Thyroid gland (tissue), 7 donors: ENCODE measurements around the genes SULT1A4, KIF22 and MAZ.

DNA sequence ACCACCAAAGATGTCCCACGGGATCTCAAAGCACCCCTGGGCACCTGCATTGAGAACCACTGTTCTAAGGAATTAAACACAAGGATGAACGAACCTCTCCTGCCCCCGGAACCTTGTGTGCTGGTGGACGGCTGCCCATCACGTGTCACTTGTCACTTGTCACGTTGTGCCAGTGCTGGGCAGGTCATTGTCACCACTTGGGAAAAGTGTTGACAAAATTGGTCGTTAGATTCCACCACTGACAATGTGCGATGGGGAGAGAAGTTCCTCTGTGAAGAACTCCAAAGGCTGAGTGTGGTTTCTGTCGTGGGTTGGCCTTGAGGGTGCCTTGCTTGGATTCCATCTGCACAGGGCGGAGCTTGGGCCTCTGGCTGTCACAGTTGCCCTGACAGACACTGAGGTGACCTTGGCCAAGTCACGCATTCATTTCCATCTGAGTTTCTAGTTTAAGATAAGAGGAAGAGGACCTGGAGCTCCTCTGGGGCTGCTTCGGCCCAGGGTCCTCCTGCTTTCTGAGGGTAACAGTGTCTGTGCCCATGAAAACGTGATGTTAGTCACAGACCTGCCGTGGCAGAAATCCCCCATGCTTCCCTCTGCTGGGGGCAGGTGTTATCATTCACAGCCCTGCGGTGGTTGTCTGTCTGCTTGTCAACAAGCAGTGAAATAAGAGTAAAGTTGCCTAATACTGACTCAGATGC lies 133.5 kb downstream of the LAT start:
- PRO-cap, 2 experiments: no peak in any of the 2 experiments
- RAMPAGE, long total RNA, 5 experiments: no peak in any of the 5 experiments

GRCh38 chr16:29132163-29133041 lies 147.6 kb downstream of the LAT start:
- PRO-cap, 2 experiments: no peak in any of the 2 experiments
- RAMPAGE, long total RNA, 5 experiments: no peak in any of the 5 experiments

DNA sequence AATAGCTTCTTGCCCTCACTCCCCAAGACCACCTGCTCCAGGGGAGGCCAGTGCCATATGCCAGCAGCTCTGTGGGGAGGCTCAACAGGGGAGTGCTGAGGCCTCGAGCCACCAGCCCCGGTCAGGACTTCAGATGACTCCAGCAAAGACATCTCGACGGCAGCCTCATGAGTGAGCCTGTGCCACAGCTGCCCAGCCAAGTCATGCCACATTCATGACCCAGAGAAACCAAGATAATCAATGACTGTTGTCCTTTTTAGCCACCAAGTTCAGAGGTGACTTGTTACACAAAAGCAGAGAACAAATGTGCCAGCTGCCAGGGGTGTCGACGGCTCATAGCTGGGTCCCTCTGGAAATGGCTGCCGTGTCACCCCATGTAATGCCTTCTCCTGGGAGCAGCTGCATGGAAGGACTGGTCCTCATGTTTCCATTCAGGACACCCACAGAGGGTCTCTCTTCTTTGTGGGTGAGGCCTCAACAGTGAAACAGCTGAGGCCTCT lies 162.2 kb downstream of the LAT start:
- PRO-cap, 2 experiments: no peak in any of the 2 experiments
- RAMPAGE, long total RNA, 5 experiments: no peak in any of the 5 experiments

DNA sequence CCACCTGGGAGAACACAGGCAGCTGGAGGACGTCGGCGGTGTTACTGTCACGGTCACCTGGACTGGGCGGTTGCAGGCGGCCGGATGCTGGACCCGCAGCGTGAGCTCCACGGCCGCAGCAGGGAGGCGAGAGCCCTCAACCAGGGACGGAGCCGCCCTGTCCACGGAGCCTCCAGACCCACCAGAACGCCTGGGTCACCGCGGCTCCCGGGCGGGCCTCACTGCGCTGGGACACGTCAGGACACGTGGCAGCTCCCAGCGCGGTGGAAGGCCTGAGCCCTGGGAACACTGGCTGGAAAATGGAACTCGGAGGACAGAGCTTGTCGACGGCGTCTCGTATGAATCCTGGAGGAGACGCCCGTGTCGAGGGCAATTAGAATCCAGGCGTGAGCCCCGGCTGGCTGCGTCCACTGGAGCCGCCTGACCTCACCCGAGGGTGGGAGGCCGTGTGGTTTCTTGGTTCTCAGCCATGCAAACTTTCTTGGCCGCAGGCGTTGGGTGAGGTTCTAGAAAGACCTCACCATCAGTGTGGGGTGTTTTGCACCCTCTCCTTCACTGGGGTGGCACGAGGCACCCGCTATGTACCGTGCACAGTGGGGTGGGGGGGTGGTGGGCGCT lies 173.9 kb downstream of the LAT start:
- PRO-cap, 2 experiments: peak in 1 of 2 experiments; most common minus-strand start position 347 of the sequence (in 1)
- RAMPAGE, long total RNA, 5 experiments: no peak in any of the 5 experiments

- PRO-cap, 2 experiments: no peak in any of the 2 experiments
- RAMPAGE, long total RNA, 5 experiments: no peak in any of the 5 experiments
Observed at GRCh38 chr16:29173672-29174339, 189.0 kb downstream of the LAT start.

DNA sequence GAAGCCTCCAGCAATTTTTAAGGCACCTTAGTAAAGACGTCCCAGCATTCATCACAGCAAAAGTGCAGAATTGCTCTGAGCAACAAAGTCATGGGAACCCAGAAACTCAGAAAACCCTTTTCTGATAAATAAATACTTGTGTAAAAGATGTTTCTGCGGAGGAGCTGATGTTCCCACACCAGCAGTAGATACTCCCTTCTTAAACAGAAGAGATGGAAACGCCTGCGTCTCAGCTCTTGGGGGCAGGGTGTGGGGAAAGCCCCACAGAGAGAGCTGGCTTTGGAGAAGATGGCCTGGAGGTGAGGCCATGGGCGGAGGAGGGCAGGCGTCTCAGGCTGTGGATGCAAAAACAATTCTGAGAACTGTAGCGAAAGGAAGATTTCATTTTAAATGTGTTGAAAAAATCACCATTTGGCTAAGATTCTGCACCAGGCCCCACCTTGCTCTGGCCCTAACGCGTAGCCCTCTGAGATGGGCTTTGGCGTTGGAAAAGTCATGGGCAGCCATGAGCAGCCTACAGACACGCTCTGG lies 201.0 kb downstream of the LAT start:
- PRO-cap, 2 experiments: no peak in any of the 2 experiments
- RAMPAGE, long total RNA, 5 experiments: no peak in any of the 5 experiments

DNA sequence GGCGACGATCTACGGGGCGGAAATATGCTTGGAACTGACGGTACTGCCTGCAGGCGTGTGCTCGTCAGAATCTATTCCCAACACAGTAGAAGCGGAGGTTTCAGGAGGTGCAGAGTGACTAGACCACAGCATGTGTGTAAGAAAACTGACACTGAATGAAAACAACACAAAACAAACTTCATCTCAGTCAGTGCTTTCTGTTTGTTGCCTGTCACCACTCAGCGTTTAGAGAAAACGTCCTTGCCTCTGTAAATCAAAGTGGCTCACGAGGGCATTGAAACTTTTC lies 210.3 kb downstream of the LAT start:
- PRO-cap, 2 experiments: no peak in any of the 2 experiments
- RAMPAGE, long total RNA, 5 experiments: no peak in any of the 5 experiments

DNA sequence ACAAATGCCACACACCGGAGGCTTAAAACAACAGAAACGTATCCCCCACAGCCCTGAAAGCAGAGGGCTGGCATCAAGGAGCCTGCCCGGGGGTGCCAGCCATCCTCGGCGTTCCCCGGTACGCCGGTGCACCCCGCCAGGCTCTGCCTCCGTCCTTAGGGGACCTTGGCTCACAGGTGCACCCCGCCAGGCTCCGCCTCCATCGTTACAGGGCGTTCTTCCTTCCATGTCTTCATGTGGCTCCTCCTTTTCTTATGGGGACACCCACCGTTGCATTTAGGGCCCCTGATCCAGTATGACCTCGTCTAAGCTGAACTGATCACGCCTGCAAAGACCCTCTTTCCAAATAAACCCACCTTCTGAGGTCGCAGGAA lies 151.5 kb downstream of the NPIPB11 start:
- PRO-cap, 2 experiments: no peak in any of the 2 experiments
- RAMPAGE, long total RNA, 5 experiments: no peak in any of the 5 experiments

DNA sequence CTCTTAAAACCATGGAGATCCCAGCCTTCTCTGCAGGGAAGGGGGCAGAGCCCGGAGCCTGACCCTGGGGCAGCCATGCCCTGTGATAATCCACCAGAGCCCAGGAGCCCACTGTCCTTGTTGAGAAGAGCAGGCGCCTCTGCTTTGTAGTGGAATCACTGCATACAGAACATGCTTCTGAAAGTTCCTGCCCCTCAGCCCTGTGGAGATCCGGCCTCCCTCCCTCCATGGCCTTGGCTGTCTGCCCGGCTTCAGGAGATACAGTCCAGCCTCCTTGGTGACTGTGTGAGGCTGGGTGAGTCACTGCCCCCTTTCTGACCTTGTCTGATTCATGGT lies 141.3 kb downstream of the NPIPB11 start:
- PRO-cap, 2 experiments: peak in 1 of 2 experiments; most common minus-strand start position 119 of the sequence (in 1)
- RAMPAGE, long total RNA, 5 experiments: no peak in any of the 5 experiments

- PRO-cap, 2 experiments: no peak in any of the 2 experiments
- RAMPAGE, long total RNA, 5 experiments: no peak in any of the 5 experiments
Observed at GRCh38 chr16:29273493-29273950, 133.0 kb downstream of the NPIPB11 start.

GRCh38 chr16:29318457-29318800 lies 88.1 kb downstream of the NPIPB11 start:
- PRO-cap, 2 experiments: no peak in any of the 2 experiments
- RAMPAGE, long total RNA, 5 experiments: no peak in any of the 5 experiments

DNA sequence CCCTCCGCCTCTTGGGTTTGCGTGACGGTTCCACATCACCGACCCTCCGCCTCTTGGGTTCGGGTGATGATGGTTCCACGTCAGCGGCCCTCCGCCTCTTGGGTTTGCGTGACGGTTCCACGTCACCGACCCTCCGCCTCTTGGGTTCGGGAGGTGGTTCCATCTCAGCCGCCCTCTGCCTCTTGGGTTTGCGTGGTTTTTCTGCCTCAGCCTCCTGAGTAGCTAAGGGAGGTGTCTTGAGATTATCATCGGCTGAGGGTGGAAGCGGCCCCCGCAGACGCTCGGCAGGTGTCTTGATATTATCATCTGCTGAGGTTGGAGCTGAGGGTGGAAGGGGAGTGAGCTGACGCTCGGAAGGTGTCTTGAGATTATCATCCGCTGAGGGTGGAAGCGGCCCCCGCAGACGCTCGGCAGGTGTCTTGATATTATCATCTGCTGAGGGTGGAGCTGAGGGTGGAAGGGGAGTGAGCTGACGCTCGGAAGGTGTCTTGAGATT lies 25.0 kb downstream of the NPIPB11 start:
- PRO-cap, 2 experiments: no peak in any of the 2 experiments
- RAMPAGE, long total RNA, 5 experiments: no peak in any of the 5 experiments

DNA sequence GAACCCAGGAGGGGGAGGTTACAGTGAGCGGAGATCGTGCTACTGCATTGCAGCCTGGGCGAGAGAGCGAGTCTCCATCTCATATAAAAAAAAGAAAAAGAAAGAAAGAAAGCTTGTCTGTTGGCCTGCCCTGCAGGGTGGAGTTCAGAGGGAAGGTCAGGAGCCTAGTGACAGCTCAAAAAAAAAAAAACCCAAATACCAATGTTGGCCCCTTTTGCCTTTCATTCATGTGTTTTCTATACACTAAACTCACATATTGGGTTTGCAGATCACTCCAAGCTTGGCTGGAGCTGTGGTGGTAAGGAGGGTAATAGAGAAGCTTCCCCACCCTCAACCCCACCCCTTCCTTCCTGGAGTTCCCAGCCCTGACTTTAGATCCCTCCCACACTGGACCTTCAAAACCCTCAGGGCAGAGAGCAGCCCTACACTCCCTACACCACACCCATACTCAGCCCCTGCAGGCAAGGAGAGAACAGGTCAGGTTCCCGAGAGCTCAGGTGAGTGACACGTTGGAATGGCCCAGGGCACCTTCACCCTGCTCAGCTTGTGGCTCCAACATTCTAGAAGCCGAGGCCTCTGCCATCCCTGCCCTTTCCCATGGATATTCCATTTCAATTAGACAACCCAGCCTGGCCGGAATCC lies at the start of gene SULT1A4:
Gene SULT1A4, plus strand, starts transcription at position 425 of the 642 bp plus-strand sequence.
- PRO-cap, 2 experiments: no peak in any of the 2 experiments
- RAMPAGE, long total RNA, 5 experiments: no peak in any of the 5 experiments

- PRO-cap, 2 experiments: no peak in any of the 2 experiments
- RAMPAGE, long total RNA, 5 experiments: no peak in any of the 5 experiments
Observed at GRCh38 chr16:29607527-29608162, 55.4 kb upstream of the SPN start.

DNA sequence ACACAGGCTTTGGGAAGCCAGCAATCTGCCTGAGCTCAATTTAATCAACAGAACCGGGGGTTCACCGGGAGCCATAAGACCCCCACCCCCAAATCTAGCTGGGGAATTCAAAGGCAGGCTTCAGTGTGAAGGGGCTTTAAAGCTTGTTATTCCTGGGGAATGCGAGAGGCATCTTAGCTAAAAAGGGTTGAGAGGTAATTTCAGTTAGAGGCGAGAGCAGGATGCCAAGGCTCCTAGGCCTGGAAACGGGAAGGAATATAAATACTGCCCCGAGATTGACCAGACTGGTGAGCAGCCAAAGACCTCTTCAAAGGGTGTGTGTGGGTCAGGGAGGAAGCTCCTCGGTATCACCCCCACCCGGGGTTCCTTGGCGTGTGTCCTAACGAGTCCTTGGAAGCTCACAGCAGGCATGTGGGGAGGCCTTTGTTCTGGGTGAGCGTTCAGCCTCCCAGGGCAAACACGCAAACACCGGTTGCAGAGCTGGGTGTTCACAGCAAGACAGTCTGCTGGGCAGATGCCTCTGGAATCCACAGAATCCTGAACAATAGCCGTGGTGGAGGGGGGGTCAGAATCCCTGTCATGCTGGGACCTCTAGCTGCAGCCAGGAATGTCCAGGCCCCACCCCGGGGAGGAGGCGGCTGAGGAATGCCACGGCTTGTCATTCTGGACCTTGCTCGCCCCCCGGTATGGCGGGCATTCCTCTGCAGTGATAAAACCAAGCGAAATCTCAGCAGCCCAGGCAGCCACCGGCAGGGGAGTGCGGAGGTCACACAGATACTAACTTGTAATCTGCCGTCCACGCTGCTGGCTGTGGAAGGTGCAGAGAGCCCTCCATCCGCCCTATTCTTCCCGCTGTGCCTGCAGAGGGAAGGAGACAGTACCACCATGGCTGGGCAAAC lies 48.4 kb upstream of the SPN start:
- PRO-cap, 2 experiments: no peak in any of the 2 experiments
- RAMPAGE, long total RNA, 5 experiments: no peak in any of the 5 experiments

GRCh38 chr16:29789855-29790878 lies at the start of gene KIF22:
TSS of gene KIF22 (plus strand) at chr16:29790751.
- PRO-cap, 2 experiments: peak in 2 of 2 experiments; most common plus-strand start chr16:29790228 (in 2); most common minus-strand start chr16:29790580 (in 2)
- RAMPAGE, long total RNA, 5 experiments: start-site peak on the plus strand in 5 of 5 experiments, at chr16:29790175-29790757 at its widest, 33 to 154 reads per replicate

DNA sequence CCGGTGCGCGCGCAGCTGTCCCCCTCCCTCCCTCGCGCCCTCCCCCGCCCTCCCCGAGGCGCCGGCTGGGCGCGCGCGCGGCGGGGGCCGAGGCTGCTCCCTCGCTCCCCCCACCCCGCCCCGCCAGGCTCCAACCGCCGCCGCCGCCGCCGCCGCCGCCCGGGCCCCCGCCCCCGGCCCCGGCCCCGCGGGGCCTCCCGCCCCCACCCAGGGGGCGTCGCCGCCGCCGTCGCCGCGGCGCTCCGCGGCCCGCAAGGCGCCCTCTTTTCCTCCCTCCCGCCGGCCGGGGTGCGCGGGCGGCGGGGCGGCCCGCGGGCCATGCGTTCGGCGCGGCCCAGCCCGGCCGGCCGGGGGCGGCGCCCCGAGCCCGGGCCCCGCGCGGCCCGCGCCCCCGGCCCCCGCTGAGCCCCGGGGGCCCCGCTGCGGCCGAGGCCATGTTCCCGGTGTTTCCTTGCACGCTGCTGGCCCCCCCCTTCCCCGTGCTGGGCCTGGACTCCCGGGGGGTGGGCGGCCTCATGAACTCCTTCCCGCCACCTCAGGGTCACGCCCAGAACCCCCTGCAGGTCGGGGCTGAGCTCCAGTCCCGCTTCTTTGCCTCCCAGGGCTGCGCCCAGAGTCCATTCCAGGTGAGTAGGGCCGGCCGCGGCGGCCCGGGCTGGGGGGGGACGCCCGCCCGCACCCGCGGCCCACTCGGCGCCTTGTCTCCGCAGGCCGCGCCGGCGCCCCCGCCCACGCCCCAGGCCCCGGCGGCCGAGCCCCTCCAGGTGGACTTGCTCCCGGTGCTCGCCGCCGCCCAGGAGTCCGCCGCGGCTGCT lies at the start of gene MAZ:
Gene MAZ, plus strand, starts transcription at position 262 of the 815 bp plus-strand sequence.
- PRO-cap, 2 experiments: peak in 2 of 2 experiments; most common plus-strand start position 56 of the sequence (in 2); most common minus-strand start position 463 of the sequence (in 1)
- RAMPAGE, long total RNA, 5 experiments: no peak in any of the 5 experiments

GRCh38 chr16:29807083-29807989 lies 1.0 kb downstream of the MAZ start:
- PRO-cap, 2 experiments: peak in 2 of 2 experiments; most common plus-strand start chr16:29807251 (in 1); most common minus-strand start chr16:29807139 (in 1)
- RAMPAGE, long total RNA, 5 experiments: no peak in any of the 5 experiments

DNA sequence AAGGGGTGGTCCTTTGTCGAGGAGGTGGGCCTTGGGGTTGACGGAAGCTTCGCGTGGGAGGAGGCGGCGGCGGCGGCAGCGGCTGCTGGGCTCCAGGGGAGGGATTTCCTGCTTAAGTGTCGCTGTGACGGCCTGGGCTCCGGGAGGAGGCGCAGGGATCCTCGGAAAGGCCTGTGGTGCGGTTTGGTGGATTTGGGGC lies 1.6 kb downstream of the MAZ start:
- PRO-cap, 2 experiments: peak in 2 of 2 experiments; most common plus-strand start position 125 of the sequence (in 2)
- RAMPAGE, long total RNA, 5 experiments: start-site peak on the plus strand in 4 of 5 experiments, centred at positions 132 to 155 of the sequence, 27 to 114 reads per replicate

DNA sequence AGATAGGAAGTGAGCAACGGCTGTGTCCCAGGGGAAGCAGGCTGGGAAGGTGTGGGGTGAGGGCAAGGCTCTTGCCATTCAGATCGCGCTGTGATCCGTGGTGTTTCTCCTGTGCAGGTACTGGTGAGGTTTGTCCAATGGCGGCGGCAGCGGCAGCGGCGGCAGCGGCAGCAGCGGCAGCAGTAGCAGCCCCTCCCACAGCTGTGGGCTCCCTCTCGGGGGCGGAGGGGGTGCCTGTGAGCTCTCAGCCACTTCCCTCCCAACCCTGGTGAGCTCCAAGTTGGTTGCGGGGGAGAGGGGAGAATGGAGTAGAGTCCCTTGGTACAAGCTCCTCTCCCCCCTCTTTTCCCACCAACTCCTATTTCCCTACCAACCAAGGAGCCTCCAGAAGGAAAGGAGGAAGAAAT lies 2.0 kb upstream of the PRRT2 start:
- PRO-cap, 2 experiments: no peak in any of the 2 experiments
- RAMPAGE, long total RNA, 5 experiments: no peak in any of the 5 experiments